Stomach (tissue), 7 donors: ENCODE results near the genes PUDP, FAM9A and MSL3.

DNA sequence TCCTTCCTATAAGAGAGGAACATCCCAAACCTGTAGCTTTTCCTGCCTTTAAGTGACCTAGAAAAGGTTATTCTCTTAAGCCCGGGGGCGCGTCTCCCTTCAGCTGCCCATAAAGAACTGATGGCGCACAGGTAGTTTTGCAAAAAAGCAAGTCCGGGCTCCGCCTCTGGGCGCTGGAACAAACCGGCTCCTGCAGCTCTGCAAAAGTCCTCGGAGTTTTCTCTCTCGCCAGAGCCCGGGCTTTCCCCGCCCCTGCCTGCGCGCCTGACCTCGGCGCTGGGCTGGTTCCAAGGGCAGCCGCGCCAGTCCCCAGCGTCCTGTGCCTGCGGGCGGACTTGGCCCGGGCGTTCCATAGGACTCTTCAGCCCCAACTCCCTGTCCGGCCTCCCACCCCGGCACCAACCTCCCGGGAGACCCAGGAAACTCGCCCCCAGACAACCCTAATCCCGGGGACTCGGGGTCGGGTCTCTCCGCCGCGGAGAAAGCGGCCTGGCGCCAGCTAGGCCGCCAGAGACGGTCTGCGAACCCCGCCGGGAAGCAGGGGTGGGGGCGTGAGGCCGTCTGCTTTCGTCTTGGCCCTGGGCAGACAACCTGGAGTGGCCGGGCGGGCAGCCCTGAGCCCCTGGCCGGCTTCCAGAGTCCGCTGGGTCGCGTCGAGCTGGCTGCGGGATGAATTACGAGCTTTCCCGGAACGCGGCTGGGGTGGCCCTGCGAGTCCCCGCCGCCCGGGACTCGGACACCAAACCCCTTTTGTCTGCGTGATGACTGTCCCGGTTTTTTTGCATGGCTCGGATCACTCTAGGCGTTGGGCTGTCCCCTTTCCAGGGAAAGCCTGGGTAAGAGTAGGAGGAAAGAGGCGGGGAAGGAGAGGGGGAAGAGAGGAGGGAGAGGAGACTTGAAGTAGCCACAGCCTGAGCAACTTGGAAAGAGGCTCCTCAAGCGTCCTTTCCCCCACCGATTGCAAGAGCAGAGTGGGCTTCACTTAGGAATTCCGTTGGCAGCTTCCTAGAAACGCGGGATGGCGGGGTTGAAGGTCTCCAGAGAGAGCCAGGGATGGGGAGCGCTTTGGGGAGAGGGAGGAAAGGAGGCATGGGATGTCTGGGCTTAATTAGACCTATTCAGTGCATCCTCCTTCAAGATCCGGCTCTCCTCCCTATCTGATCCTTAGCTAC lies 907 bp downstream of the MXRA5 start:
- PRO-cap, result no peak
- RAMPAGE, long total RNA, 5 experiments, result no peak in any of the 5 experiments
- RRBS, result 8% methylated on average over 40 of the region's 73 CpGs

DNA sequence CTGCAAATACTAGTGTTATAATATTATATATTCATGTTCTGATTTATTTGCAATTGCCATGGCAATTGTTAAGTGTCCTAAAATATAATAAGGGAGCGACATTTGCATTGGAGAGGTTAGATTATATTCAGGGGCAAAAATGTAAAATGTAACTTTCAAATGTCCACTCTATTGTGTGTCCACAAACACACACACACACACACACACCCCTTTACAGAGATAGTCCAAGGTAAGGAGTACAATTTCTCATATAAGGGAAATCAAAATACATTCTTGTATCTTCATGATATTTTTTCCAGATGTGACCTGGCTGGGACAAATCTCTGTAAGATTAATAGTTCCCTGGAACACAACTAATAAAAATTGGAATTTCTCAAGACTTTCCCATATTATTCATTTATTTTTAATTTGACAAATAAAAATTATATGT lies 847.1 kb upstream of the PRKX start:
- PRO-cap, result no peak
- RAMPAGE, long total RNA, 5 experiments, result no peak in any of the 5 experiments
- RRBS, result no CpG with 5 or more reads among the region's 1 CpG

DNA sequence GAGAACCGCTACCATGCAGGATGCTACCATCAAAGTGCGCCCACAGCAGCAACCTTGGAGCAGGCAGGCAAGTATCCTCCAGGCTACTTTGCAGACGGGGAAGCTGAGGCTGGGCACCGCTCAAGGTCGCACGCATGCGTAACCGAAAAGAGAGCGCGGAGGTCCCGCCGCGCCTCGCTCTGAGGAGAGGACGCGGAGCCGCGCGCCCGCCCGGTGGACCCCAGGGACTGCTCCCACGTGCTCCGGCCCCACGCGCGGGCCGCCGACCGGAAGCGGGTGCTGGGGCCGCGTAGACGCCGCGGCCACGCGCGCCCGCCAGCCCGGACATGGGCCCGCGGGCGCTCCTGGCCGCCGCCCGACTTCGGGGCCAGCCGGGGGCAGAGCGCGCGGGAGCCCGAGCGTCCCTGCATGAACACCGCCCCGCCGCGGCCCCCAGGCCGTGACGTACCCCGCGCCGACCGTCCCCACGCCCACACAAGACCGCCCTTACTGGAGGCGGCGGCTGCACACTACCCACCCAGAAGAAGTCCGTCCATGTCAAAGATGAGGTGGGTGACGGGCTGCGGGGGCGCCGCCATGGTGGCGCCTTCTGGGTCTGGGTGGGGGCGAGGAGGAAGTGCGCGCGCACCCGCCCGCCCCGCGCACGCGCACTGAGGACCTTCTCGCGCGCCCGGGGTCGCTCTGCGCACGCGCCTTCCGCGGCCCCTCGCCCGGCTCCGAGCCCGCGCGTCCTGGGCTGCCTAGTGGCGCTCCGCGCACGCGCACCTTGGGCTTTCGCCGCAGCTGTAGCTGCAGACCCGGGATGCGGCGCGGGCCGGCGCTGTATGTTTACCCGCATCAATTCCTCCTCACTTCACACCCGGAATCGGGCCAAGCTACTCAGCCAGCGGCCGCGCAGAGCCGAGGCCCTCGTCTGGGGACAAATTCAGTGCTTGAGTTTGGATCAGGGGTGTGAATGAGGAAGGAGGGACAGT lies at the start of gene PUDP:
TSS of gene PUDP (minus strand) at position 618 of the 974 bp plus-strand sequence.
- PRO-cap, result bidirectional peak, plus-strand start at position 186 of the sequence, minus-strand start at position 181 of the sequence; bidirectional peak, plus-strand start at position 788 of the sequence, minus-strand start at position 652 of the sequence
- RAMPAGE, long total RNA, 5 experiments, result start-site peak on the plus strand in 1 of 5 experiments, centred at positions 366 to 477 of the sequence, 7 reads per replicate; start-site peak on the minus strand in 5 of 5 experiments, centred at positions 599 to 628 of the sequence, 13 to 278 reads per replicate
- RRBS, result 1% methylated on average over 38 of the region's 120 CpGs

DNA sequence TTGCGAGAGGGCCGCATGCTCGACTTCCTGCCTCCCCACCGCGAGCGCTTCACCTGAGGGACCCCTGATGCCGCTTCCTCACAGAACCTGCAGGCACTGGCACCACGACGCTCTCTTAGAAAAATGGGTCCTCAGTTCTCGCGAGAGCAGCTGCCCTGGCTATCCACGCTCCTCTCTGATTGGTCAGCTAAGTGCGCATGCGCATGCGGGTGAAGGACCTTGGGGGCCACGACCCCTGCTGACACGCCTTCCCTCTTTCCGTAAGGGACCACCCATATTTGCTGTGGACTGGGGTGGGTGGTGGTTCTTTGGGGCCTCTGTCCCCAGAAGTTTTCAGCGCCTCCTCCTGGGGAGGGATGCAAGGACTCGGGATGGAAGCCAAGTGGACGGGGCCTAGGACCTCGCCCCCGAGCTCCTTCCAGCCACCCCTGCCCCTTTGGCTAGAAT lies at the start of gene FAM9A:
TSS of gene FAM9A (minus strand) at position 126 of the 447 bp plus-strand sequence.
- PRO-cap, result no peak
- RAMPAGE, long total RNA, 5 experiments, result no peak in any of the 5 experiments
- RRBS, result no CpG with 5 or more reads among the region's 23 CpGs

- PRO-cap, result no peak
- RAMPAGE, long total RNA, 5 experiments, result no peak in any of the 5 experiments
- RRBS, result no CpG with 5 or more reads among the region's 8 CpGs
These were observed 151.7 kb upstream of the TBL1X start for GRCh38 chrX:9313111-9313560.

DNA sequence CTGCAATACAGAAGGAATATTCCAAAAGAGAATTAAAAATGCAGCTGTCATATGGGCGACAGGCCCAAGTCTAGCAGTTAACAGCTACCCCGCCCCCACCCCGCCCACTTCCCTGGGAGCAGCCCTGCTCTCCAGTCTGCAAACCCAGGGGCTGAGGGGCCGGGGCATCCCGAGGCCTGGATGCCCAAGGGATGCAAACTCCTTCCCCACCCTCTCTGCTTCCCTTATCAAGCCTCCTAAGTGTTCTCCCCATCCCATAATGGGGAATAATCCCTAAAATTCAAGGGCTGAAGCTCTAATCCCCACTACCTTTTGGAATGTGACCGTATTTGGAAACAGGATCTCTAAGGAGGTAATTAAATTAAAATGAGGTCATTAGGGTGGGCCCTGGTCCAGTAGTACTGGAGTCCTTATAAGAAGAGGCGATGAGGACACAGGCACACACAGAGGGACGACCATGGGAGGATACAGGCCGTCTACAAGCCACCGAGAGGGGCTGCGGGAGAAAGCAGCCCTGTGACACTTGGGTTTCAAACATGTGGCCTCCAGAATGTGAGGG lies 124.5 kb upstream of the TBL1X start:
- PRO-cap, result unidirectional peak, plus-strand start at position 446 of the sequence
- RAMPAGE, long total RNA, 5 experiments, result no peak in any of the 5 experiments
- RRBS, result no CpG with 5 or more reads among the region's 11 CpGs

DNA sequence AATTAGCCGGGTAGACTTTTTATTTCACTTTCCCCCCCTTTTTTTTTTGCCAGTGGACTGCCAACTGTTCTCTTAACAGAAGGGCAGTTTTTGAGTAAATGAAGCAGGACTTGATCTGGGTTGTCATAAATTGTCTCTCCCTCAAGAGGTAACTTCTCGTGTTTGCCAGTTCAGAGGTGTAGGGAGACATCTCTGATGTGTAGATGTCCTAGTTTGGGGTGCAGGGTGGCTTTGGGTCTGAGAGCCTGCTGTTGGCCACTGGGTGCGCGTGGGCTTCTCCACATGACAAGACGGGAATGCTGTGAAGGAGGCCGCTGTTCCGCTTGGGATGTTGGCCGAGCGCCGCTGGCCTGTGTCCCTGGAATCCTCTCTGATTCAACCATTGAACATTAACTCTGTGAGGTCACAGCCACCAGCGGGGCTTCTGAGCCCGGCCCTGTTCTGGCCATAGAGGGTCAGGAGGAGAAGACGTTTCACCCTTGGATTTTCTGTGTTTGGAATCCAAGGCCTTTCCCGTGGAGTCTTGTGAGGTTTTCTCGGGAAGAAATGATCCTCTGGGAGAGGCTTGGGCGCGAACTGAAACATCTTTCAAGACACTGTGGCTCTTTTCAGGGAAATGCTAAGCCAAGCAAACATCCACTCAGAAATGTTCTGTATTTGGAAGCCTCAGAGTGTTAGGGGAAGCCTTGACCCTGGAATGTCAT lies 139.7 kb downstream of the TBL1X start:
- PRO-cap, result unidirectional peak, plus-strand start at position 450 of the sequence
- RAMPAGE, long total RNA, 5 experiments, result no peak in any of the 5 experiments
- RRBS, result no CpG with 5 or more reads among the region's 17 CpGs

- PRO-cap, result no peak
- RAMPAGE, long total RNA, 5 experiments, result no peak in any of the 5 experiments
- RRBS, result no CpG with 5 or more reads among the region's 2 CpGs
These were observed 103.2 kb downstream of the GPR143 start for GRCh38 chrX:9662546-9662743.

DNA sequence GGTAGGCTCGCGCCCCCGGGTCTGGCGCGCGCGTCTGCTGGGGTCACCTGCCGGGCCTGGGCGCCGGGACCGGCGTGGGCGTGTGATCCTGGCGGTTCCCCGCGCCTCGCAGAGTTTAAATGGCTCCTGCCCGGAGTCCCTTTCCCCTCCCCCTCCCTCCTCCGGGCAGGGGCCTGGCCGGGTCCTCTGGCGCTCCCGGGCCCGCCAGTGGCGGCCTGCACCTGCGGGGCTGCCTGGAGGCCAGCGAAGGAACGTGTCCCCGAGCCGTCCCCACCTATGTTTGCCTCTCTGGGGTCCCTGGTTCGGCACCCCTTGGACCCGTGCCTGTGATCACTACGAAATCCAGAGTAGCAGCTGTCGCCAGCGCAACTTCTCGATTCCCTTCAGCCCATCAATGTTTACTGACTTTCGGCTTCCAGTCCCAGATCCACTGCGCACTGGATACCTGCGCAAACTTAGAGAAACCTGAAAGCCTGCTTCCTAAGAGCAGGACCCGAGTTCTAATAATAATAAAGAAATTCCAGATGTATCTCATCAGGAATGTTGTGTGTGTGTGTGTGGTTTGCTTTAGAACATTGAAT lies 656 bp downstream of the SHROOM2 start:
- PRO-cap, result unidirectional peak, minus-strand start at position 432 of the sequence
- RAMPAGE, long total RNA, 5 experiments, result no peak in any of the 5 experiments
- RRBS, result 21% methylated on average over 16 of the region's 39 CpGs

DNA sequence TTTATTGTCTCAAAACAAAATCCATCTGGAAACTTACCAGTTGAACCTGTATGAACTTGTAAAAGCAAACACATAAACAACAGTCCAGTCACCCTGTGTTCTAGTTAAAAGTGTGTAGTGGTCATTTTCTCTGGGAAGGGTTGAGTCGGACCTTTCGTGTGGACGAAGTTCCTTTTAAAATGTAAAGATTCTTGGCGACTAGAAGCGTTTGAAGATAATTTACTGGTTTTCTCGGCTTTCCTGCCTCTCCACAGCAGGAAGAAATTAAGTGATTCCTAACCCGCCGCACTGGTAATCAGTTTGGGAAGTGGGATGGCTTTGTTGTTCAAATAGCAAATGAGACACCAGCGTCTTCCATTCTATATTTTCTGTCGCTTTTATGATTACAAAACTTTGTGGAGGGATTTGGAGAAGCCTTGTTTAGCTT lies 1.2 kb downstream of the SHROOM2 start:
- PRO-cap, result no peak
- RAMPAGE, long total RNA, 5 experiments, result no peak in any of the 5 experiments
- RRBS, result no CpG with 5 or more reads among the region's 10 CpGs

DNA sequence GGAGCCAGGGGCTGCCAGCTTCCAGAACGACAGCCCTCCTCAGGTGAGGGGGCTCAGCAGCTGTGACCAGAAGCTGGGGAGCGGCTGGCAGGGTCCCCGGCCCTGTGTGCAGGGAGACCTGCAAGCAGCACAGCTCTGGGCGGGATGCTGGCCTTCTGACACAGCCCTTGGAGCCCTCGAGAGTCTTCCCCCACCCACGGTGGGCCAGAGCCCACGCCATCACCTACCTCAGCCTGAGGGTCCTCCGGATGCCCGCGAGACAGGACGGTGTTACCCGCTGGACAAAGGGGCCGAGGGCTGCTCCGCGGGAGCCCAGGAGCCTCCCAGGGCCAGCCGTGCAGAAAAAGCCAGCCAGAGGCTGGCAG lies 71.9 kb upstream of the CLDN34 start:
- PRO-cap, result no peak
- RAMPAGE, long total RNA, 5 experiments, result start-site peak on the plus strand in 2 of 5 experiments, centred at positions 235 to 288 of the sequence, 5 to 9 reads per replicate
- RRBS, result no CpG with 5 or more reads among the region's 16 CpGs

GRCh38 chrX:10041235-10041675 lies 74.1 kb downstream of the CLDN34 start:
- PRO-cap, result no peak
- RAMPAGE, long total RNA, 5 experiments, result no peak in any of the 5 experiments
- RRBS, result no CpG with 5 or more reads among the region's 5 CpGs

DNA sequence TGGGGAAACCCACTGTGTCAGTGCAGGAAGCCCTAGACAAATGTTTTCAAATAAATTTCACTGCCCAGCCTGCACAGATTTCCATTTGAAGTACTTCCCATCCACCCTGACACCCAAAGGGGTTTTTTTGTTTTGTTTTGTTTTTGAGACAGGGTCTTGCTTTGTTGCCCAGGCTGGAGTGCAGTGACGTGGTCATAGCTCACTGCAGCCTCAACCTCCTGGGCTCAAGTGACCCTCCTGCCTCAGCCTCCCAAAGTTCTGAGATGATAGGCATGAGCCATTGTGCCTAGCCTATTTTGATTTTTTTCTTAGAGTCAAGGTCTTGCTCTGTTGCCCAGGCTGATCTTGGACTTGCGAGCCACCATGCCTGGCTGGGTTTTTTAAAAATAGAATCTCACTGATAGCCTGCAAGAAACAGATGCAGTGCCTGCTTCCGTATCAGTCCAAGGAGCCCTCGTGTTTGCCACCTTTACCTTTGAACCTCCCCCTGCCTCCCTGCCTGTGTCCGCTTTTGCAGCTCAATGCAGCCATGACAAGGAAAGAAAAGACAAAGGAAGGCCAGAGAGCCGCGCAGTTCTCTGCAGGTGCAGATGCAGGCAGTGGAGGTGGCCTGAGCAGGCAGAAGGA lies 13.3 kb upstream of the CLCN4 start:
- PRO-cap, result no peak
- RAMPAGE, long total RNA, 5 experiments, result start-site peak on the plus strand in 3 of 5 experiments, centred at positions 379 to 462 of the sequence, 15 to 40 reads per replicate
- RRBS, result no CpG with 5 or more reads among the region's 7 CpGs

GRCh38 chrX:10158247-10158709 lies 1.5 kb downstream of the CLCN4 start:
- PRO-cap, result no peak
- RAMPAGE, long total RNA, 5 experiments, result no peak in any of the 5 experiments
- RRBS, result 27% methylated on average over 2 of the region's 47 CpGs

DNA sequence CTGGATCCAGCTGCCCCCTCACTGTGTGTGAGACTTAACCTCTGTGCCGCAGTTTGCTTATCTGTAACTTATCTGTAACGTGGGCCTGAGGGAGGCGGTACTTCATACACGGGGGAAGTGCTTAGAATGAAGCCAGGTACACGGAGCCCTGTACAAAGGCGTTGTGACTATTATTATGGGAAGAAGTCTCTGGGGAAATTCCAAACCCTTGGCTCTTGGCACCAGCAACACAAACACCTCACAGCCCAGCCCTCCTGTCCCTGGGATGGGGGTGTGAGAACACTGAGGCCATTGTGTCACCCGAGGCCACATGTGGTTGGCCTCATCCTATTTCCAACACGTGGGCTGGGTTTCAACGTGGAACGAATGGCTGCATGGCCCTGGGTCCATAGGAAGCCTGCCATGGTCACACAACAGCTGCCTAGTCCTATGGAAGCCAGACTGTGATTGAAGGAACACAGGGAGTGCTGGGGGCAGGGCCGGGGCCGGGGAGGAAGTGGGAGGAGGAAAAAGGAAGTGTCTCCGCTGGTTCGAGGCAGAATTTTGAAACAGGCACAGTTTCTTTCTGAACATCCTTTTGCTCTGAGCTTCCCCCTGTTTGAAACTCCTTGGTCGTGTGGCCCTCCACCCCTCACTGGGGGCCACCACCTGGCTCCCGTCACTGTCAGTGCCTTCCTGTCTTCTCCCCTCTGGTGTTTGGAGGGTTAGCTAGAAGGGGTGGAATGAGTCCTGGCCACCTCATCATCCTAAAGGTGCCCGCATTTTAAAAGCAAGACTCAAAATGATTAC lies 10.0 kb downstream of the CLCN4 start:
- PRO-cap, result no peak
- RAMPAGE, long total RNA, 5 experiments, result no peak in any of the 5 experiments
- RRBS, result no CpG with 5 or more reads among the region's 17 CpGs

- PRO-cap, result no peak
- RAMPAGE, long total RNA, 5 experiments, result no peak in any of the 5 experiments
- RRBS, result no CpG with 5 or more reads among the region's 2 CpGs
These were observed 148.8 kb upstream of the MID1 start for GRCh38 chrX:10769309-10769530.

GRCh38 chrX:11426731-11427233 lies 133.6 kb downstream of the AMELX start:
- PRO-cap, result unidirectional peak, plus-strand start at chrX:11427067; bidirectional peak, plus-strand start at chrX:11427106, minus-strand start at chrX:11427139
- RAMPAGE, long total RNA, 5 experiments, result no peak in any of the 5 experiments
- RRBS, result no CpG with 5 or more reads among the region's 14 CpGs

DNA sequence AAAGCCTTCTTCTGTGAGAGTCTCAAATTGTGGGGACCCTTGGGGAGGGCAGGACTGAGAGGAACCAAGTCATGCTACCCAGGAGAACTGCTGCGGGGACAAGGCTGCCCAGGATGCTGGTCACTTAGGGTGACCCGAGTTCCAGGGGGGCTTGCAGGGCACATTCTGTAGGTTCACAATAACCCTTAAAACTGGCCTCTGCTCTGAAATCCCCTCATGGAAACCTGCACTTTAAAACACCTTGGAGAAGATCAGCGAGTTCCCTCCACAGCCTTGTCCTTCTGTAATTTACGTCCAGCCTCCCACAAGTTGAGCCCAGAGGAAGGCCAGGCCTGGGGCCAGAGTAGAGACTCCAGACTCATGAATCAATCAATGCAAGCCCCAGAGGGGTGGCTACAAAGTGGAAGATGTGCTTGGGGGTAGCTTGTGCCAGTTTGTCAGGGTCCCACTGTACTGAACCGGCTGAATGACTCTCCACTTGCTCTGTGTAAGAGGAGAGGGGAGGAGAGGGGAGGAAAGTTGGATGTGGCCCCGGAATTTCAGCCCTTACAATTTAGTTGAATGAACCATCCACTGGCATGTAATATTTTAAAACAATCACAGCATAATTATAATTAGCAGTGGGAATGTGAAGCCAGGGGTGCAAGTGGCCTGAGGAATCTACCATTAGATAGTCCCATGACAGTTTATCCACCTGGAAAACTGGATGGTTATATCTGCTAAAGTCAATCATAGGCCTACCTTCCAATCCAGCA lies 135.2 kb downstream of the AMELX start:
- PRO-cap, result no peak
- RAMPAGE, long total RNA, 5 experiments, result no peak in any of the 5 experiments
- RRBS, result 70% methylated on average over 2 of the region's 6 CpGs

DNA sequence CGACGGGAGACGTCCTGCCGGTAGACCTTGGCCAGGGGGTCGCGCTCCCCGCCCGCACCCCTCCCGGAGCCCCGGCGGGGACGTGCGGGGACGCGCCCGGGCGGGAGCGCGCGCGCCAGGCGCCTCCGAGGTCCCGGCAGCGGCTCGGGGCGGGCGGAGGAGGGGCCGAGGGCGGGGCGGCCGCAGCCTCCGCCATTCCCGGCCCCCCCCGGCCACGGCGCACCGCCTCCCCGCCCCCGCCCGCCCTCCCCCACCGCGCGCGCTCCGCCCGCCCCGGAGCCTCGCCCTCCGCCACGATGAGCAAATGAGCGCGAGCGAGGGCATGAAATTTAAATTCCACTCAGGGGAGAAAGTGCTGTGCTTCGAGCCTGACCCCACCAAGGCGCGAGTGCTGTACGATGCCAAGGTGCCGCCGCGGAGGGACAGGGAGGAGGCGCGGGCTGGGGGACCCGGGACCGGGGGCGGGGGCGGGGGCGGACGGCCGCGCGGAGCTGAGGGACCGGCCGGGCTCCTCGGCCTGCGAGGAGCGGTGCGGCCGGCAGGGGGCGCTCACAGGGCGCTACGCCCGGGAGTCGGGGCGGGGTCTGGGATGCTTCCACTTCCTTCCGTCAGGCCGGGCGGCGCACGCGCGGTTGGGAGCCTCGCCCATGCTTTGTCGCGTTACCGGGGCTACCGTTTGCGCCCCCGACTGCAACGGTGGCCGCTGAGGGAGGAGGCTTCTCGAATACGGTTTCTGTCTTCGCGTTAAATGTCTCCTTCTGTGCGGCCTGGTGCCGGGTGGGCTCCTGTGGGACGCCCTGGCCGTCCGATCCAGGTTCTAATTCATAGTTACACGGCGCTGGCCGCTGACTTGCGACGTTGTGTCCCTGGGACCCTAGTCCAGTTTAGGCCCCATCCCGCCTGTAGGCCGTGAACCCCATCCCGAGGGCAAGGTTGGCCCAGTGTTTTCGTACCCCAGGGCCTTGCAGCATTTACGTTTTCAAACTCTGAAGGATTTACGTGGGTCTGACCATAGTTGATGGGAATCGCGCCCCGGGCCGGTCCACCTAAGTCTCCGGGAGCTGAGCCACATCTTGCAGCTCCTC lies at the start of gene MSL3:
TSS of gene MSL3 (plus strand) at position 278 of the 1,085 bp plus-strand sequence.
- PRO-cap, result bidirectional peak, plus-strand start at position 332 of the sequence, minus-strand start at position 76 of the sequence; bidirectional peak, plus-strand start at position 598 of the sequence, minus-strand start at position 514 of the sequence
- RAMPAGE, long total RNA, 5 experiments, result start-site peak on the plus strand in 2 of 5 experiments, centred at positions 290 to 362 of the sequence, 15 to 51 reads per replicate
- RRBS, result 27% methylated on average over 65 of the region's 126 CpGs

DNA sequence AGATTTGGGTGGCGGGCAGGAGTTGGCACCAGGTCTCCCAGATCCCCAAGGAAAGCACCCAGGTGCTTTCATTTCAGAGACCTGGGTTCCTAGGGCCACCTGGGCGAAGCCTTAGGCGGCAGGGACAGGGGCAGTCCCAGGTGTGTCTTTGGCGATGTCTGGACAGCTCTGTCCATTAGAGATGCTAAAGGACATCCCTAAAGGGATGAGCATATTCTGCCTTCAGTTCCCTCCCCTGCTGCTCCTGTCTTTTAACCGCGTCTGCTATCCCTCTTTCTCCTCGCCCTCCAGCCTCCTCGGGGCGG lies 960 bp downstream of the MSL3 start:
- PRO-cap, result unidirectional peak, minus-strand start at position 263 of the sequence
- RAMPAGE, long total RNA, 5 experiments, result no peak in any of the 5 experiments
- RRBS, result no CpG with 5 or more reads among the region's 9 CpGs